BJ (cell line): Measurements from ENCODE around the gene GTF2A1L.

DNA sequence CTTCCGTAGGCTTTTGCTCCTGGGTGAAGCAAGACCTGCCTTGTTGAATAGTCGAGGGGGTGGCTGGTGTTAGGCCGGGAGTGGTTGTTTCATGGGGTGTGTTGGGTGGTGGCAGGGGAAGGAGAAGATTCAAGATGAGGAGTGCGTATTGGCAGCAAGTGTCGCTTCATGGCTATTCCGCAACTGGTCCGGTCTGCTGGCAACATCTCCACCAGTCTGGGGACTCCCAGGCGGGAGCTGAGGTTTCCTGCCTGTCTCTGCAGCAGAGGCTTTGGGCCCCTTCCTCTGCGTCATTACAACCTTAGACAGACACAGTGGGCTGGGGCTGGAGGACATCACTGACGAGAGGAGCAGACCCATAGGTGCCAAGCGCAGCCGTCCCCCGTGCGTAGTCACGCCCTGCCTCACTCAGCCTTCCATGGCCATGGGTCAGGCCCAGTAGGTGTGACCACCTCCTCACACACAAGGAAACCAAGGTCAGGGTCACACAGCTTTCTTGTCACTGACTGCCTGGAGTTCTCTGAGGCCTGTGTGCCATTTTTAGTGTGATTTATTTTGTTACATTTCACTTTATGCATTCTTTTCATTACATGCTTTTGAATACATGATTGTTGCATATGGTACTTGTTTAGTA lies 38.6 kb downstream of the TTC7A start:
- CAGE, long polyA plus RNA: no peak
- RRBS: no CpG with 5 or more reads among the region's 15 CpGs

GRCh38 chr2:47027728-47028044 lies 86.7 kb downstream of the TTC7A start:
- CAGE, long polyA plus RNA: no peak
- RRBS: no CpG with 5 or more reads among the region's 6 CpGs

DNA sequence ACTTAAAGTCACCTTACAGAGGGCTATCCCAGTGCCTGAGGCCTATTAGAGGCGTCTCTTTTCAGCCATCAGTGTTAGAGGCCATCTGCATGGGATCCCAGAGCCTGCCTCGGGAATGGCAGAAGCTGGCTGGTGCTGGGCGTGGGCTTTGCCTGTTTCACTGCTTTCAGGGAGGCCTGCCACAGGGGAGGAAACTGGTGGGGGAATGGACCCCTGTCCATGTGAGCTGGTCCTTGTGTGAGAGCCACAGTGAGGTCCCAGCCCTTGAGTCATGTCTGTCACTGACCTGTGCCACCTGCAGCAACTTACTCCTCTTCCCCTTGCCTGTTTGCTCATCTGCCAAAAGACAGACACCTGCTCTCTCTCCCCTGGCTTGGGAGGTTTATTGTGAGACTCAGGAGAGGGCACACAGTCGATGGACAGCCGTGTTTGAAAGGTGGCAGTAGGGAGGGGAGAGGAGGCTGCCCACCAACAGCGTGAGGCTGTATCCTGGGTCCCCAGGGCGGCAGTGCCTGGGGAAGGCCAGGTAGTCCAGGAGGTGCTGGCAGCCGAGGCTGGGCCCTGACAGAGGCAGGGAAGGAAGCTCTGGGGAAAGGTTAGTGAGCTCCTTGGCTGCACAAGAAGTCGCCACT lies 92.4 kb downstream of the TTC7A start:
- CAGE, long polyA plus RNA: no peak
- RRBS: no CpG with 5 or more reads among the region's 9 CpGs

DNA sequence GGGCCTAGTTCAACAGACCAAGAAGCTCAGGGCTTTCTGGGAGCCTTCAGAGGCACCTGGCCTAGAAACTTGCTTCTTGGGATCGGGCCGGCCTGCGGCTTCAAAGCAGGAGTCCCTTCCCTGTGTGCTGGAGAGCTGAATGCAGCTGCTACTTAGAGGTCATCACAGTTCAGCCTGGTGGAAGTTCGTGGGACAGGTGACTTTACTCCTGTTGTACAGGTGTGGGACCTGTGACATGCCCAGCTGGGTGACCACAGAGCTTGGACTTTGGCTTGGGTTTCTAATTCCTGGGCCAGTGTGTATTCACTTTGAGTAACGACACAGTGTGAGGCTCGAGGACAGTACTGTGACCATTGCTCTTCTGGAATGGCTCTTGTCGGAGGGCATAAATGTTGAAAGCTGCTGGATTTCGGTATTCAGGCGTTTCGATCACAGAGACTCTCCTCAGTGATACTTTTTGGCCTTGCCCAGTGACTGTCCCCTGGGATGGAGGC lies 99.6 kb downstream of the TTC7A start:
- CAGE, long polyA plus RNA: no peak
- RRBS: no CpG with 5 or more reads among the region's 10 CpGs

DNA sequence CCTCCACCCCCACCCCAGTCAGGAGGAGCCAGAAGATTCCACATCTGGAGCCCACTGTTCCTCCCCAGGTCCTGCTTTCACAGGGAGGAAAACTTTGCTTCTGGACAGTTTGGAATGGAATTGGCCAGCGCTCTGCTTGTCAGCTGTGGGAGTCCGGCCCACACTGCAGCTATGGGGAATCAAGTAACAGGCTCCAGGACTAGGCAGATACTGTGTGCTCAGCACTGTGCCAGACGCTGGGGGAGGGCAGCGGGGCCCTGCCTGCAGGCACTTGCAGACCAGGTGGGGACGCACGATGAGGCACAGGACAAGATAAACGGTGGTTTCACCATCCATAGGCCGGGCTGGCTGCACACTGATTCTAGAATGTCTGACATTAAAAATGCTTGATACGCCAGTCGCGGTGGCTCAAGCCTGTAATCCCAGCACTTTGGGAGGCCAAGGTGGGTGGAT lies 100.1 kb downstream of the TTC7A start:
- CAGE, long polyA plus RNA: no peak
- RRBS: no CpG with 5 or more reads among the region's 11 CpGs

GRCh38 chr2:47065498-47066194 lies 89.5 kb downstream of the STPG4 start:
- CAGE, long polyA plus RNA: no peak
- RRBS: no CpG with 5 or more reads among the region's 4 CpGs

- CAGE, long polyA plus RNA: no peak
- RRBS: no CpG with 5 or more reads among the region's 9 CpGs
Observed at GRCh38 chr2:47311158-47311544, 58.0 kb upstream of the EPCAM start.

GRCh38 chr2:47378879-47379129 lies 9.7 kb downstream of the EPCAM start:
- CAGE, long polyA plus RNA: no peak

GRCh38 chr2:47690715-47691191 lies 92.2 kb upstream of the MSH6 start:
- CAGE, long polyA plus RNA: no peak
- RRBS: no CpG with 5 or more reads among the region's 34 CpGs

GRCh38 chr2:48462261-48463197 lies 22.0 kb downstream of the PPP1R21 start:
- CAGE, long polyA plus RNA: no peak
- RRBS: no CpG with 5 or more reads among the region's 5 CpGs

DNA sequence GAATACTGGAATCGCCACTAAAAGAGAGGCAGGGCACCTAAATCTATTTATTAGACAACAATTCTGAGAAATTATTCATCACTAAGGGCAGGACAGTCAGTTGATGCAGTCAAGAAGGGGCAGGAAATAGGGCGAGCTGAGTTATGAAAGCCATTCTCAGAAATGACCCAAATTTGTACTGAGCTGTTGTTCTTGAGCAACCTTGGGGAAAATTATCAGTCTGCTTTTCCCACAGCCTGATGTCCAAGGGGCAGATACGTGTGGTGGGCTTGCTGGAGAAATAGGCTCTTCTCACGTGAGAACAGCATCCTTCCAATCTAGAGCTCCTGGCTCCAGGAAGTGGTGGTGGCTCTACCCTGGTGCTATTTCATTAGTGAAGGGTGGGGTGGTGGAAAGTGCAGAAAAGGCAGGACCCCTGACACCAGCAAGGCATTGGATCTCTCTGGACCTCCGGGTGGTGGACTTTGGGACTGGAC lies 38.6 kb downstream of the STON1 start:
- CAGE, long polyA plus RNA: no peak
- RRBS: no CpG with 5 or more reads among the region's 5 CpGs

DNA sequence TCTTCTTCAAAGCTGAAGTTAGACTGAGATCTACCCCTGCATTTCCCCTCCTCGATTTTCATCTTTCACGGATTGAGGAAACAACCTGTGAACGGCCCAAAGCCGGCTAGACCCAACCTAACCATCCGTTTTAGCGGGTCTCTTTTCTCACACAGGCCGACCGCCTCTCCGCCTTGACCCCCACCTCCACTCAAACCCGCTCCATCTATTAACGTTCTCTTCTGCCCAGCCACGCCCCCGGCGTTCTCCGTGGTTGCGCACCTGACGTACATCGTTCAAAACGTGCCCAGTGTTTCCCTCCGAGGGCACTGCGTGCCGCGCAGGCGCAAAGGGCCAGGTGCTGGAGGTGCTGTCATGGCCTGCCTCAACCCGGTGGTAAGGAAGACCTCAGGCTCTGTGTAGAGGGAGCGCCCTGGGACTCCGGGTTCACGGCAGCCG lies at the start of gene GTF2A1L:
Gene GTF2A1L, plus strand, starts transcription at position 336 of the 438 bp plus-strand sequence.
- CAGE, long polyA plus RNA: no peak
- RRBS: 100% methylated on average over 1 of the region's 29 CpGs

DNA sequence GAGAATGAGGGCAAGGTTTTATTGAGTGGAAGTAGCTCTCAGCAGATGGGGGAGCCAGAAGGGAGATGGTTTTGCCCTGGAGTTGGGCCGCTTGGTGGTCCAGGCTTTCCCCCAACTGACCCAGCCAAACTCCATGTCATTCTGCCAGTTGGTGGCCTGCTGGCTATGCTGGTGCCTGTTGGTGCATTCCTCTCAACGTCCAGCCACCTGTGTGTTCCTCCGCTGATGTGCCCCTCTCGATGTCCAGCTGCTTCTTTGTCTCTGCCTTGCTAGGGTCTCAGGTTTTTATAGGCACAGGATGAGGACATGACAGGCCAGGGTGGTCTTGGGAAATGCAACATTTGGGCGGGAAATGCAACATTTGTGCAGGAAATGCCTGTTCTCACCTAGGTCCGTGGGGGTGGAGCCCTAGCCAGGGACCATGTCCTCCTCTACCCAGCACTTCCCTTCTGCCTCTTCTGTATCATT lies 424.6 kb upstream of the FSHR start:
- CAGE, long polyA plus RNA: no peak
- RRBS: no CpG with 5 or more reads among the region's 6 CpGs

DNA sequence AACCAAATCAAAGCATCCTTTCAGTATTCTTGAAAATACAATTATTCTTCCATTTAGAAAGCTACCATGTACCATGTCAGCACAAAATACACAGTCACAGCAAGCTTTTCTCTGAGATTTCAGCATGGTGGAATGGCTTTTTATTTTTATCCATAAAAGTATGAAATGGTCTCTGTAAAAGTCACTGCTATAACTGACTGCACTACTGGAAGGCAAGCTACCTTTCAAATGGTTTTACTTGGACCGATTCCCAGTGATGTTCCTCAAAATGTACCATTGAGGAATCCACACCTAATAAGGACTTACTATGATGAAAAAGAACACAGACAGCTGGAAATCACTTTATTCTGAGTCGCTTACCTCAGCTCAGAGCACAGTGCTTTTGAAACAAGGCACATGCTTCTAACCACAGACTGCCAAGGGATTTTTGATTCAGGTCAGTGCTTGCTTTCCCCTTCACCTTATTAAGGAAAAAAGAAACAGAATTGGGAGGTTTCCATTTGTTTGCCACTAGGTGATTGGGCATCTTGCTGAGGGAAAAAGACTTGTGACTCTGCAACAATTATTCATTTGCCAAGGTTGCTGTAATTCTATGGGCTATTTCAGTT lies 707.4 kb upstream of the FSHR start:
- CAGE, long polyA plus RNA: no peak
- RRBS: no CpG with 5 or more reads among the region's 2 CpGs

DNA sequence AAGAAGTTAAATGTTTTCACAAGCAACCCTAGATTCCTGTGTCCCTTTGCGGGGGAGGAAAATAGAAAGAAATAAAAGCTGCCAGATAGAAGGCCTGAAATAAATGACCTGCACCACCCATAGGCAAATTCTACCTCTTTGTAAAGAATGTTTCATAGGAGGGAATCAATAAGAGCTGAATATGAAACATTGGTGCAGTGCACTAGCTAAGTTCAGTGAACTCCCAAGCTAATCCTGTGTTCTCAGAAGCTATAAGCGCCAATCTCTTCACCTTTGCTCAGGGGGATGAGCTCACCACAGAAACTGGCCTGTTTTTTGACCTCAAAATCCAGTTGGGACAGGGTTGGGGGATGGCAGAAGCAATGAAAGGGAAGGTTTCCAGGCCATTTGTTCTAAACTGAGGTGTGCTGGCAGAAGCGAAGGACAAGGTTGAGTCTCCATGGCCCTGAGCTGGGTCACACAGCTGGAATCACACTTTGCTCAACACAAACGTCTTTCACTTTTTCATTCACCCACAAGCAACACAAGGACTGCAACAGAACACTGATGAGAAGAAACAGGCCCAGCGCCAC lies 258.5 kb downstream of the NRXN1 start:
- CAGE, long polyA plus RNA: no peak
- RRBS: no CpG with 5 or more reads among the region's 5 CpGs

GRCh38 chr2:52400737-52400950 lies 1367.0 kb upstream of the CHAC2 start:
- CAGE, long polyA plus RNA: no peak

GRCh38 chr2:52710213-52710611 lies 1057.4 kb upstream of the CHAC2 start:
- CAGE, long polyA plus RNA: no peak
- RRBS: no CpG with 5 or more reads among the region's 3 CpGs

DNA sequence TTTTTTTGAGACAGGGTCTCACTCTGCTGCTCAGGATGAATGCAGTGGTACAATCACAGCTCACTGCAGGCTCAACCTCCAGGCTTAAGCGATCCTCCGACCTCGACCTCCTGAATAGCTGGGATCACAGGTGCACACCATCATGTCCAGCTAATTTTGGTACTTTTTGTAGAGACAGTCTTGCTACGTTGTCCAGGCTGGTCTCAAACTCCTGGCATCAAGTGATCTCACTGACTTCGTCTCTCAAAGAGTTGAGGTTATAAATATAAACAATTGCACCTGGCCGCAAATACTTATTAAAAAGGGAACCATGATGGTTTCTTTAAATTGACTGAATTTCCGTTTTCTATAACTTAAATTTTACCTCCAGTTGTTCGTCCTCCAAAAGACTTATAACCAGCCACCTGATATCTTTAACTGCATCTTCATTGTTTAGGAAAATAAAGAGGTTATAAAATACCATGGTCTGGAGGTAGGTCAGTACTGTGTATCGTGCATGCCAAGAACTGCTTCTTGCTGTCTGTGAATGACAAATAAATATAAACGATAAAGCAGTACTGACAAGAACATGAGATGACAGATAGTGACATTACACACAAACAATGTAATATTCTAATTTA lies 14.3 kb upstream of the GPR75 start:
- CAGE, long polyA plus RNA: no peak
- RRBS: no CpG with 5 or more reads among the region's 10 CpGs

DNA sequence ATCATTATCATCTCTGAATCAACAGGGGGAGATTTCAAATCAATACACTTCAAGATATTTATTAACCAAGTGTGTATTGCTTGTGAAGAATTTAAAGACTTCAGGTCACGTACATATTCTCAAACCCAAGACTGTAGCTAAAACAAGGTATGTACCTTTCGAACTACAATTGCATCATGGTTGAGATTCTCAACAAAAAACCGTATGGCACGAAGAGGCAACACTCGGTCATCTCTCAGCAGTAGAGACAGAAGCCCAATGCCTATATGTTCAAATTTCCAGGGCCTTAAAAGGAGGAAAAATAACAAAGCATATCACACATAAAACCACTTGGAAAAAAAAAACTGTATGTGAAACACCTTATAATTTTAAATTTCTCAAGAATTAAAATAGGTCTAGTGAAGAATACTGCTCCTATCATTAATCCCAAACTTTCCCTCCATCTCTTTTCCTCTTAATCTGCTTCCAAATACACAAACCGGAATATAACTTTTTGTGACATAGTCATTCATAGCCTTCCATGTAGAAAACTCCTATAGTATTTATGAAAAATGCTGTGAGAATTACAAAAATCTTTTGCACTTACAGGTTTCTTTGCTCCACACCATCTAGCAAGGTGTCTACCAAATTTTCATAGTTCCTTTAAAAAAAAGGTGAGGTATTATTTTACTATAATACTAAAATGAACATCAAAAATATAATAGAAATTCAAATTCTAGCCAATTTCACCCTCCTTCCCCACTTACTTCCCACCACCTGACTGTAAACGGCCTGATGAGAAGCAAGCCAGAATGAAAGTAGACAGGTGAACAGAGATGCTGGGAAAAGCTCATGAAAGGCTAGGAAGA lies 38.2 kb upstream of the GPR75 start:
- CAGE, long polyA plus RNA: no peak
- RRBS: no CpG with 5 or more reads among the region's 7 CpGs

DNA sequence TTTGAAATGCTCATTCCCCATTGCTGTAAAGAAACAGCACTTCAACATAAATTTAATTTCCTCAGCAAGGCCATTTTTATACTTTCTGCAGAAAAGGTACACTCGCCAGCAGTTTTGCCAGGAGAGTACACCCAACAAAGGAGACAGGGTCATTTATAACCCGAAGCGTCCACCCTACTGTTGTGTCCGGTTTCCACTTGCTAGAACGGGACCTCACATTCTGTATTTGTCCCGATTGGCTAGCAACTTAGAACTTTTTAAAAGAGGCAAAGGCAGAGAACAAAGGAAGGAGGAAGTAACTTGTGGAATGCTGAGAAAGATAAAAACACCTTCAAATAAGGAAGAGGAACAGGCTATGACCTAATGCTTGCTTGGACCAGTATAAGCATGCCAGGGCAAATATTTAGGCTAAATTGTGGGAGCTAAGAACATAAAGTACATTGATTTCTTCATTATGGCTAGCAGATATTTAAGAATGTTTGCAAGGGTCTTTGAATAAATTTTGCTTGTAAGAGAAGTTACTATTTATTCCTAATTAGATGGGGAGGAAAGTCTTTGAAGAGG lies 9.0 kb downstream of the PSME4 start:
- CAGE, long polyA plus RNA: no peak
- RRBS: no CpG with 5 or more reads among the region's 6 CpGs